SJSA1 (cell line): ENCODE measurements around a stretch of chr17.

- RAMPAGE, long total RNA = no peak
Observed at GRCh38 chr17:79936121-79937416, 97.3 kb upstream of the CBX4 start.

GRCh38 chr17:79940173-79941230 lies 95.2 kb downstream of the TBC1D16 start:
- RAMPAGE, long total RNA = no peak

GRCh38 chr17:79951214-79951806 lies 84.4 kb downstream of the TBC1D16 start:
- RAMPAGE, long total RNA = no peak

- RAMPAGE, long total RNA = no peak
Observed at GRCh38 chr17:79978467-79979084, 57.1 kb downstream of the TBC1D16 start.

- RAMPAGE, long total RNA = no peak
Observed at GRCh38 chr17:80035926-80036204, 193 bp upstream of the TBC1D16 start.

DNA sequence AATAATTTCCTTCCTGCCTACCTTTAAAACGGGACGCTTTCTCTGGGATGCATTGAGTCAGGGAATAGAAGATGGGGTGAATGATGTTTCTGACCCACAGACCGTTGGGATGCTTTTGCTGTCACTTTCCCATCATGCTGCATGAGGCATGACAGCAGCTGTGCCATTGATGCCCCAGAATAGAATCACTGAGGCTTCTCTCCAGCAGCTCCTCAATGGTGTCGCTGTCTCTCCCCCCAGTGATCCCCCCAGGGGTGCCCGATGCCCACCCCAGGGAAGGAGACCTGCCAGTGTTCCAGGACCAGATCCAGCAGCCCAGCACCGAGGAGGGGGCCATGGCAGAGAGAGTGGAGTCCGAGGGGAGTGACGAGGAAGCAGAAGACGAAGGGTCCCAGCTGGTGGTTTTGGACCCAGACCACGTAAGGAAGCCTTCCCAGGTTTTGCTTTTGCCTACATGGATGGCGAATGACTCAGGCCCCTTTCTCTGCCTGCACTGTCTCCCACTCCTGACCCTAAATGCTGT lies 12.0 kb downstream of the CCDC40 start:
- RAMPAGE, long total RNA = no peak

- RAMPAGE, long total RNA = no peak
Observed at GRCh38 chr17:80191932-80192742, 22.3 kb downstream of the CARD14 start.

DNA sequence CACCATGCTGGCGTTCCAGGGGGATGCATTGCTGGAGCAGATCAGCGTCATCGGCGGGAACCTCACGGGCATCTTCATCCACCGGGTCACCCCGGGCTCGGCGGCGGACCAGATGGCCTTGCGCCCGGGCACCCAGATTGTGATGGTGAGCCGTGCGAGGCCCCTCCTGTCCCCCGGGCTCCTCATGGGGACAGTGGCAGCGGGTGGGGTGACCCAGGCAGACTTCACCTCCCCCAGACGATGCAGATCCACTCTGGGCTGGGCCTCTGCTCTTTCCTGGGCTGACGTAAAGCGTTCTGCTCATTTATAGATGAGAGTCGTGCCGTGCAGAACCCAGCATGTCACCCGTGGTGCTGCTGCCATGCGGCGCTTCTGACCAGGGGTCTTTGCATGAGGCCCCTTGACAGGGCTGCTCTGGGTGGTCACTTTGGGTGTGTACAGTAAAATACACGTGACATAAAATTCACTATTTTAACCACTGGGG lies 21.6 kb downstream of the SGSH start:
- RAMPAGE, long total RNA = no peak

GRCh38 chr17:80279780-80280447 lies 19.3 kb downstream of the RNF213 start:
- RAMPAGE, long total RNA = no peak

DNA sequence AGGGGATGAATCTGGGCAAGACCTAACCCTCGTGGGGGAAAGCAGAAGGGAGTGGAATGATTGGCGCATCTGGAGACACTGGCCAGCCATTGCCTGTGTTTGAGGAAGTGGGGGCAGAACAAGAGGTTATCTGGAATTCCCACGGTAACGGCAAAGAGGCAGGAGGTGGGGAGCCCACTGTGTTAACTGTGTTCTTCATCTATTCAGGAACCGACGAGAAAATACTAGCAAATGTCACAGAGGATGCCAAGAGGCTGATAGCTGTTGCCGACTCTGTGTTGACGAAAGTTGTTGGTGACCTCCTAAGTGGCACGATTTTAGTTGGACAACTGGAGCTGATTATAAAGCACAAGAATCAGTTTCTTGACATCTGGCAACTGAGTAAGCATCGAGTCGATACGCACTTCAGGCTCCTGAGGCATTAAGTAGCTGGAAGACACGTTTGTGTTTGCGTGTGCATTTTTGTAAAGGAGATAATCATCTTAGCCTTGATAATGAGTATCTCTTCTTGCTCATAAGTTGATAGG lies 67.0 kb downstream of the RNF213 start:
- RAMPAGE, long total RNA = no peak

DNA sequence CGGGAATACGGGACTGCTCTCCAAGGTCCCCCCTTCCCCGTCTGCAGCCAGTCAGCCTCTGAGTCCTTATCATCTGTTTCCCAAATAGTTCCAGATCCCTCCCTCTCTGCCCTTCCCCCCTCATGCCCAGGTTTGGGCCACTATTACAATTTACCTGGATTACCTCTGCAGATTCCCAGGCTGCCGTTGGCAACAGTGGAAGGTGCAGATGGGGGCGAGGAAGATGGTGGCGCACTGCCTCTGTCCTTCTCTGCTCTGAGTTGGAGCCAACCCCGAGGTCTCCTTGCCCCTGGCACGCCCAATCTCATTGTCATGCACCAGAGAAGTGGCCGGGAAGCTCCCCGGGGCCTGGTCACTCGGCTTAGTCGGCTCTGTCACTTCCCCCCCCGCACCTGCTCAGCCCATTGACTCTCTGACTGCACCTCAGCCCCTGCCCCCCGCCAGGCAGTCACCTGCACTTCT lies 18.3 kb upstream of the RPTOR start:
- RAMPAGE, long total RNA = no peak

GRCh38 chr17:80601169-80601512 lies 56.5 kb downstream of the RPTOR start:
- RAMPAGE, long total RNA = no peak

DNA sequence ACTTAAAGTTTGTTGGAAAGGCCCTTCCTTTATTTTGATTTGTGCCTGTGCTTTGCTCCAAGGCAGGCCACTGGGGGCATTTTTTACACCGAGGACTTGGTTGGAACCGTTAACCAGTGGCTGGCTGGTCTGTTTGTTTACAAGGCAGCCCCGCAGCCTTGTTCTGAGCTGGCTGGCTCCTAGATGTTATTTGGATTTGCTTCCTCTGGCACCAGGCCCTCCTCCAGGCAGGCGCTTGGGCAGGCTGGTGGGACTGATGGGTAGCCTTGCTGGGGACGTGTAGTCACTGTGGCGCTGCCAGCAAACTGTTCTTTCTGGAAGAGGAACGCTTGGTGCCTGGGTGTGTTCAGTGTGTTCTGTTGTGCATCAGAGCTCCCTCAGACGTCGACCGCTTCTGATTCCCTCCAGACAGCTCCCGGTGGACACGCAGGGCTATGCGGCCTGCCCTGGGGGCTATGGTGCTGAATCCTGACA lies 218.1 kb upstream of the CHMP6 start:
- RAMPAGE, long total RNA = no peak

GRCh38 chr17:80786341-80786800 lies 205.3 kb upstream of the CHMP6 start:
- RAMPAGE, long total RNA = no peak

DNA sequence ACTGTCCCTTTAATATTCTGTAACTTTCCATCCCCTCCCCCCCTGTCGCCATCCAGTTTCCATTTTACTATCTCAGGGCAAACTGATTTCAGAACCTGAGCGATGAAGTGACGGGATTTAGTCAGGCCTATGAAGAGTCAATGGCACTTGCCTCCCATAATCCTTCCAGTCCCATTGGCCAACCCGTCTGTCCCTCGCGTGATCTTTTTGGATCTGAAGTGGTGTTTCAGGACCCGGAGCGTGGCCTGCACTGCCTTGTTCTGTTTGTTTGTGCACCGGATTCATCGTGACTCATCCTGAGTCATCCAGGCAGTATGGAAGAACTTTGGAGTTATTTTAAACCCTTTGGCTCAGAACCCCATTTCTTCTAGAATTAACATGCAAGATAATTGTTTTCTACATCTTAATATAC lies 199.8 kb upstream of the CHMP6 start:
- RAMPAGE, long total RNA = no peak

DNA sequence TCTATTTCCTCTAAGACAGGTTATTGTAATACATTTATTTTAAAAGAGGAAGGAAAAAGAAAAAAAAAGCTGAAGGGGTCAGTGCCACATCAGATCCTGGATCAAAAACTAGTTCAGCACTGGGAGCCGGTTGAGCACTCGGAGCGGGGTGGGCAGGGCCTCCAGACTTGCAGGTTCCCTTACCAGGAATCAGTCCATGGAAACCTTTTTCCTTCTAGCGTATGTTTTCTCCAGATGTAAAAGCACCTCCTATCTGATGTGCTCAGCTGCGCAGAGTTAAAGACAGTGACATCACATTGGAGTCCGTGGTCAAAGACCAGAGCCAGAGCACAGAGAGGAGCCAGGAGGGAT lies 167.1 kb upstream of the CHMP6 start:
- RAMPAGE, long total RNA = no peak

GRCh38 chr17:80836072-80836833 lies 155.4 kb upstream of the CHMP6 start:
- RAMPAGE, long total RNA = no peak

GRCh38 chr17:80942305-80943033 lies 49.2 kb upstream of the CHMP6 start:
- RAMPAGE, long total RNA = no peak

DNA sequence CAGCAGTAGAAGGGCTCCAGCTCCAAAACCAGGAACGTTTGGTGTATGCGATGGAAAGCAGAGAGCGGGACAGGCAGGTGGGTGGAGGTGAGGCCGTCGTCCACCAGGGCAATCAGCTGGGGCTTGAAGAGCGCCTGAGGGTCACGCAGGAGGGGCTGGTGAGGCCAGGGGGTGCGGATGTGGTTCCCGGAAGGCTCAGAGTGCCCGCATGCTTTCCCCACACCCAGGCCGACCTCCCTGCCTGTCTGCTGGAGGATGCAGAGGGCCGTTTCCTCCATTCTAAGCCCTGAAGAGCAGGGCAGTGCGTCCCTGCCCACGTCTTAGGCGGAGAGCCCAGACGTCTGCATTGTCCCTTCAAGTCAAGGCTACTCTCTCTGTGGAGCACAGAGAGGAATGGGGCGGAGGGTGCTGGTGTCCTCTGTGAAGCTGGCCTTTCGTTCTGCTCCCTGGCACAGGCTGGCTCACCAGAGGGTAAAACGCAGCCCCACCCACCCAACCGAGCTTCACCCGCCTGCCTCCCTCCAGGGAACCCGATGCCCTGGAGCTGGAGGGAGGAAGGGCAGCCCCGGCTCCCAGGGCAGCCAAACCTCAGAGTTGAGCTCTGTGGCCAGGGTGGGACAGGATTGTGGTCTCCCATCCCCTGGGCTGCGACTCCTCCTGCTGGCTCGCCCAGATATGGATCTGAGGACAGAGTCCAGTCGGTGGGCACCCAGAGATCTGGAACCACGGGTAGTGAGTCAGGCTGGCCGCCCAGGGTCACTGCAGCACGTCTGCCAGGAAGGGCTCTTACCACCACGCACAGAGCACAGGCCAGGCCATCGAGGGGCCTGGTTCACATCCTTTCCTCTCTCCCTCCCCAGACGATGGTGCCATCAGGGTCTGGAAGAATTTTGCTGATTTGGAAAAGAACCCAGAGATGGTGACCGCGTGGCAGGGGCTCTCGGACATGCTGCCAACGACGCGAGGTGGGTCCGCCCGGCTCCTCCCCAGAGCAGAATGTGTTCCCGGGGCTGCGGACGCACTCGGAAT lies 42.7 kb upstream of the CHMP6 start:
- RAMPAGE, long total RNA = no peak

- RAMPAGE, long total RNA = no peak
Observed at GRCh38 chr17:81017875-81018854, 16.8 kb upstream of the BAIAP2 start.